ENCODE results near the genes NCK2 and CD8B2.

- PRO-cap = no peak
- RAMPAGE, long total RNA, 2 experiments = no peak in any of the 2 experiments
These were observed 116.5 kb upstream of the FHL2 start for GRCh38 chr2:105515320-105515720.

GRCh38 chr2:105576428-105576796, 168.3 kb upstream of the NCK2 start:
- PRO-cap = no peak
- RAMPAGE, long total RNA, 2 experiments = no peak in any of the 2 experiments

DNA sequence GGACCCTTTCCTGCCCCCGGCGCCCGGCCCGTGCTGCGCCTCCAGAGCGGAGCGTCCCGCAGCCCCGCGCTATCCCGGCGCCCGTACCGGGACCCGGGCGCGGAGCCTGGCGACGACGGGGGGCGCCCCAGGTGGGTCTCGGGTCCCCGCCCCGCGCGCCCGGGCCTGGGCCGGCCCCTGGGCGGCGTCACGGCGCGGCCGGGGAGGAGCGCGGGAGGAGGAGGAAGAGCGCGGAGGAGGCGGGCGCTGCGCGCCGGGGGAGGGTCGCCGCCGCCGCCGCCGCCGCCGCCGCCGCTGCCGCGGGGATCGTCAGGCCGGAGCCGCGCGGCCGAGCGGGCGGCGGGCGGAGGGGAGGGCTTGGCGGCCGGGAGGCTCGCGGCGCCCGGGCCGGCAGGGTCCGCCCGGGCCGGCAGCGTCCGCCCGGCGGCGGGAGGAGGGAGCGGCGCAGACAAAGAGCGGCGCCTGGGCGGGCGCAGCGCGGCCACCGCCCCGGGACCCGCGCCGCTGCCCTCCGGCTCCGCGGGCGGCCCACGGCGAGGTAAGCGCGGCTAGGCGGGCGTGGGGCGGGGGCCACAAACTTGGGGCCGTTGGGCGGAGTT, at the start of gene NCK2:
NCK2 (plus strand) TSS at position 312 of the 599 bp plus-strand sequence.
- PRO-cap = bidirectional peak, plus-strand start at position 234 of the sequence, minus-strand start at position 76 of the sequence
- RAMPAGE, long total RNA, 2 experiments = no peak in any of the 2 experiments

DNA sequence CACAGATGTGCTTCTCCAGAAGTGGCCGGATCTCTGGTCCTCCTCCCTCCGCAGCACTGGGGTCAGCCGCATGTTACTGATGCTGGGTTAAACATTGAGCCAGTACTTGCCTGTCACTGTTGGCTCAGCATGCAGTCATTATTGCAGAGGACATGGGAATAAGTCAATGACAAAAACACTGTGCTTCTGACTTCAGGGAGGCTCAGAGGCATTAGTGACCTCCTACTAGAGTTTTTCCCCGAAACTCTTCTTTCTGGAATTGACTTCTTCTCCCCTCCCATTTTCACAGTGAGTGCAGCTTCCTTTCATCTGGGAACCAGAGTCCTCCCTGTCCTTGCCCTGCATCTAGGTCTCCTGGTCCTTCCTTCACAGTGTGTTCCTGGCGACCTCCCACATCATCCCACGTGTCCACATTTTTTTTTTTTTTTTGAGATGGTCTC, 27.8 kb downstream of the NCK2 start:
- PRO-cap = no peak
- RAMPAGE, long total RNA, 2 experiments = no peak in any of the 2 experiments

GRCh38 chr2:105797085-105797993, 52.6 kb downstream of the NCK2 start:
- PRO-cap = no peak
- RAMPAGE, long total RNA, 2 experiments = no peak in any of the 2 experiments

- PRO-cap = no peak
- RAMPAGE, long total RNA, 2 experiments = no peak in any of the 2 experiments
These were observed 71.6 kb downstream of the NCK2 start for GRCh38 chr2:105816268-105816743.

GRCh38 chr2:105820072-105820762, 75.5 kb downstream of the NCK2 start:
- PRO-cap = no peak
- RAMPAGE, long total RNA, 2 experiments = no peak in any of the 2 experiments

- PRO-cap = no peak
- RAMPAGE, long total RNA, 2 experiments = no peak in any of the 2 experiments
These were observed 129.0 kb downstream of the NCK2 start for GRCh38 chr2:105873704-105874143.

DNA sequence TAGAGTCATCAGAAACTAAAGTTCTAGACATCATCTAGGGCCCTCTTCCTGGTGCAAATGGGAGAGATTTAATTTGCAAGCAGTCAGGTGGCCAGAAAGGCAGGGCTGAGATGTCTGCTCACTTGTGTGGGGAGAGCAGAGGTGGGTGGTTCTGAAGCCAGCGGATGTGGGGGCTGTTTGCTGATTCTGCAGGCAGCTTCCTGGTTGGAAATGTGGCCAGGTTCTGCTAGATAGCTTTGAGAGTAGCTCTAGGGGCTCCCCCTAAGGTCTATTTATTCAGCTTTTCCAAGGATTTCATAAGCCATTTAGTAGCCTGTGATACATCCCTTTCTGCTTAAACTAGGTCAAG, 138.2 kb upstream of the ECRG4 start:
- PRO-cap = unidirectional peak, plus-strand start at position 138 of the sequence
- RAMPAGE, long total RNA, 2 experiments = no peak in any of the 2 experiments

DNA sequence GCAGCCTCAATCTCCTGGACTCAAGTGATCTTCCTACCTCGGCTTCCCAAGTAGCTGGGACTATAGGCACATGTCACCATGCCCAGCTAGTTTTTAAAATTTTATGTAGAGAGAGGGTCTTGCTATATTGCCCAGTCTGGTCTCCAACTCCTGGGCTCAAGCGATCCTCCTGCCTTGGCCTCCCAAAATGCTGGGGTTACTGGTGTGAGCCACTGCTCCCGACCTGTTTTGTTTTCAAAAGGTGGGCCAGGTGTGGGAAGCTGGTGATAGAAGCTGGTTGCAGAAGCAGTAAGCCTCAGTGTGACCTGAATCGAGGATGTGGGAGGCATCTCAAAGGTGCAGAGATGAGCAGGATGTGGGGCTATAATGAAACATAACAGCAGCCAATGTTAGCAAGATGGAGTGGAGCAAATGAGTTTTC, 136.2 kb upstream of the ECRG4 start:
- PRO-cap = no peak
- RAMPAGE, long total RNA, 2 experiments = no peak in any of the 2 experiments

DNA sequence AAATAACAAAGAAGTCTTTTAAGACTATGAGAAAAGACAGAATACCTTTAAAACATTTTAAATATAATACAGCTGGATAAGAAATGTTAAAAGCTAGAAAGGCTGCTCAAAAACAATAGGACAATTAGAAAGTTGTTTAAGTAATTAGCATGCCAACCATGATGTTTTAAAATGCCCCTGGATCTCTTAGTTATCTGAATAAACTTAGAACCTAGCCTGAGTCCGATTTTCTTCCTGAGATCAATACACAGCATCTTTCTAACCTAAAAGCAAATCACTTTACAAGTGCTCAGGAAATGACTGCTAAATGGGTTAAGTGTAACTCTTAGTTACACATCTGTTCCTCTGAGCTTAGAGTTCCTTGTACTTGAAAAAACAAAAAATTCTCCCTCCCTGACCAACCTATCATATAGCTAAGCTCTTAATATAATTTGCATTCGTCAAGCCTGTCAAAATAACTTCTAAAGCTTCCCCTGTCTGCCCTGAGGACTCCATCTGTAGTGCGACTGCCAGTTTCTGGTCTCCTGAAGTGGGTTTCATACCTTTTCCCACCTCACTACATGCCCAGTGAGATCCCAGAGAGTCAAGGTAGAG, 130.5 kb upstream of the ECRG4 start:
- PRO-cap = no peak
- RAMPAGE, long total RNA, 2 experiments = no peak in any of the 2 experiments

- PRO-cap = no peak
- RAMPAGE, long total RNA, 2 experiments = no peak in any of the 2 experiments
These were observed 20.0 kb downstream of the ECRG4 start for GRCh38 chr2:106085241-106086183.

- PRO-cap = no peak
- RAMPAGE, long total RNA, 2 experiments = no peak in any of the 2 experiments
These were observed 31.3 kb downstream of the ECRG4 start for GRCh38 chr2:106096668-106097216.

DNA sequence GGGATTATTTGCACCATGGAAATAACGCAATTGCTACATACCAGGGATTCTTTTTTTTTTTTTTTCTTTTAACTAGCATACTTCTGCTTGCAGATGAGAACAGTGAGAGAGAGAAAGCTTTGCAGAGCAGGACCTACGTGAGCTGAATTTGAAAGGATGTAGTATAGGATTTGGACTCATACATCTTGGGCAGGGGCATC, 3.9 kb upstream of the UXS1 start:
- PRO-cap = no peak
- RAMPAGE, long total RNA, 2 experiments = no peak in any of the 2 experiments

- PRO-cap = no peak
- RAMPAGE, long total RNA, 2 experiments = no peak in any of the 2 experiments
These were observed 125.4 kb downstream of the RGPD3 start for GRCh38 chr2:106342771-106343197.

GRCh38 chr2:106487087-106487543, at the start of gene CD8B2:
CD8B2 (plus strand) TSS chr2:106487364.
- PRO-cap = no peak
- RAMPAGE, long total RNA, 2 experiments = no peak in any of the 2 experiments

GRCh38 chr2:106492883-106493531, 5.8 kb downstream of the CD8B2 start:
- PRO-cap = no peak
- RAMPAGE, long total RNA, 2 experiments = no peak in any of the 2 experiments

- PRO-cap = no peak
- RAMPAGE, long total RNA, 2 experiments = no peak in any of the 2 experiments
These were observed 297.5 kb upstream of the RGPD4 start for GRCh38 chr2:107529141-107529643.

DNA sequence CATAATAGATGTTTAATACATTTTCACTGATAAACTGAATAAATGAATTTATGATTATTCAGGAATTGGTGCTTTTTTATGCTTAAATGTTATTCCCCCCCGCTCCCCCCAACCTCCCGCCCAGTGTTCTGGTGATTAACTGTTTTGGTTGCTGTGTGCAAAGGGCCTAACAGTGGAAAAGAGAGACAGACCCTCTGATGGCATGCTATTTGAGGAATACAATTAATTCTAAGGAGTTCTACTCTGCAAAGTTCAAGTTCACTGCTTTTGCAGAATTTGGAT, 286.7 kb upstream of the RGPD4 start:
- PRO-cap = no peak
- RAMPAGE, long total RNA, 2 experiments = no peak in any of the 2 experiments

DNA sequence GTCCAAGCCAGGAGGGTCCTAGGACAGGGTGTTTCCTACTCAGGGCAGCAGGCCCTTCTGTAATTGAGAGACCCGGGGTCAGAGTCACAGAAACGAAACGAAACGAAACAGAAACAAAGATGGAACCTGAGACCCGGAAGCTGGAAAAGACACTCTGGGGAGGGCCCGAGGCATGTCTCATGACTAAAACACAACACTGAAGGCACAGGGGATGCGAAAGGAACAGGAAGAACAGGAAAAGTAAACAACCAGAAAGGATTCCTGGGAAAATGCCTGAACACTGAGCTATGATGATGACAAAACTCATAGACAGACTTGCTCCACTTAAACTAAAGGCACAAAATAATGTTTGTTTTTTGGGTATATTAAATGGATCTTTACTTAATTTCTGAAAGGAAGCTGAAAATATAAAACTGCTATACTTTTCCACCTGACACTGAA, 16.7 kb upstream of the SULT1C2 start:
- PRO-cap = no peak
- RAMPAGE, long total RNA, 2 experiments = no peak in any of the 2 experiments